ENCODE measurements around the genes NUPR2 and ZNF727.

DNA sequence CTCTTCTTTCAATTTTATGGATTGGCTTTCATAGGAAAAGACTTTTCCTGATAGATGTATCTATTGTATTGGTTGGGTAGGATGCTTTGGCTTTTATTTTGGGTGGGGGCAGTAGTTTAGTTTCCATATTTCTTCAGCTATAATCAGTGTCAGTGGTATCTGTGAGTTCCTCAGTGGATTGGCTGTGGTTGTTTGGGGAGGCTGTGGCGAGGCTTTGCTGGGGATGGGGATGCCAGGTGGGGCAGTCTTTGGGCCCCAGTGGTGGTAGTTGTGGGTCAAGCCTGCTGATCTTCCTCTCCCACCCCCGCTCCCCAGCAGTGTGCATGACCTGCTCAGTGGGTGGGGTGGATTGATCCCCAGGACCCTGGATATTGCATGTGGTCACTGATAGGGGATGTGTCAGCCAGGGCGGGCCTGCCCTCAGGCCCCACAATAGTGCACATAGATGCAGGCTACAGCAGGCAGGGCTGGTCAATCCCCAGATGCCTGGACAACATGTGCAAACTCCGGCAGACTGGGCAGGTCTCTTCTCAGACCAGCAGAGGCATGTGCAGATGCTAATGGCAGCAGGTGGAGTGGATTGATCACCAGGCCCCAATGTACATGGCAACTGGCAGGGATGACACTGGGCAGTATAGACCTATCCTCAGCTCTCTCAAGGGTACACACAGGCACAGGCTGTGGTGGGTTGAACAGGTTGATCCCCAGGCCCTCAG is 98.4 kb downstream of the LANCL2 start:
- RAMPAGE, long total RNA: no peak
- RRBS: no CpG with 5 or more reads among the region's 4 CpGs

DNA sequence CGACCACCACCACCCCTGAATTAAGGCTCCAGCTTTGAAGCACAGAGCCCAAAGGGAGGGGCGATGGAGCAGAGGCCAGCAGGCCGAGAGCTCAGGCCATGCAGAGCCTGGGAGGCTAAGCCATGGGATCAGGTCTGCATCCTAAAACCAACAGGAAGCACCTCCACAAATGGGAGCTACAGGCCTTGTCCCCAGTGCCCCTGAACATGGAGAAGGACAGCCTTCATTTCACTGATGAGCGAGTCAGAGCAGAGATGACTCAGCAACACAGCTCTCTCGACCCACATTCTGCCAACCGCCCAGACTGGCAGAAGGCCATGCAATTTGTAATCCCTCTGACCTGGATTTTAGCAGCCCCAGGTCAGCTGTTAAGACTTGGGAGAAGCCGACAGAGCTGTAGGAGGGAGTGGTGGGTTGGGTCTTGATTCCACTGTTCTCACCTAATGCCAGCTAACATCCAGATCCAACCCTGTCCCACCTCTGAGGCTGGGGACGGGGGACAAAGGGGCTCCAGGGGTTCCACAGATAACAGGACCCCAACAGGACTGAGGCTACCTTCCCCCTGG is 25.5 kb downstream of the VOPP1 start:
- RAMPAGE, long total RNA: no peak
- RRBS: no CpG with 5 or more reads among the region's 8 CpGs

- RAMPAGE, long total RNA: no peak
- RRBS: 1% methylated on average over 22 of the region's 82 CpGs
These were observed 707 bp downstream of the VOPP1 start for GRCh38 chr7:55571342-55572247.

- RAMPAGE, long total RNA: no peak
- RRBS: no CpG with 5 or more reads among the region's 2 CpGs
These were observed 116.4 kb upstream of the VOPP1 start for GRCh38 chr7:55688808-55689003.

- RAMPAGE, long total RNA: no peak
- RRBS: no CpG with 5 or more reads among the region's 10 CpGs
These were observed 1.5 kb downstream of the NIPSNAP2 start for GRCh38 chr7:55965852-55966365.

DNA sequence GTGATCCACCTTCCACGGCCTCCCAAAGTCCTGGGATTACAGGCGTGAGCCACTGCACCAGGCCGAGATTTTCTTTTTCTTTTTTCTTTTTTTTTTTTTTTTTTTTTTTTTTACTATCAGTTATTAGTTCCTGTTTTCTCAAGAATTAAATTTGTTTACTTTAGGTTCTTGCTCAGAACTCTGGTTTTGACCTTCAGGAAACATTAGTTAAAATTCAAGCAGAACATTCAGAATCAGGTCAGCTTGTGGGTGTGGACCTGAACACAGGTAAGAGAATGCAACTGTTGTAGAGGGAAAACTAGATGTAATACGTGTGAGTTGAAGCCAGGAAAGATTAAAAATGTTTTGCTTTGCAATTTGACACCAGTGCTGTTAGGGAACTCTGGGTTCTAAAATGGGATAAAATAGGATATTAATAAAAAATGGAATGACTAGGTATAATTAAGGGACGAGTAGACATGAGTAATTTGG is 2.5 kb upstream of the SUMF2 start:
- RAMPAGE, long total RNA: no peak
- RRBS: no CpG with 5 or more reads among the region's 5 CpGs

GRCh38 chr7:56099369-56100647 is 6.5 kb downstream of the CHCHD2 start:
- RAMPAGE, long total RNA: no peak
- RRBS: no CpG with 5 or more reads among the region's 15 CpGs

GRCh38 chr7:56115731-56116683 is at the start of gene NUPR2:
NUPR2 (minus strand) TSS chr7:56116417.
- RAMPAGE, long total RNA: no peak
- RRBS: no CpG with 5 or more reads among the region's 72 CpGs

DNA sequence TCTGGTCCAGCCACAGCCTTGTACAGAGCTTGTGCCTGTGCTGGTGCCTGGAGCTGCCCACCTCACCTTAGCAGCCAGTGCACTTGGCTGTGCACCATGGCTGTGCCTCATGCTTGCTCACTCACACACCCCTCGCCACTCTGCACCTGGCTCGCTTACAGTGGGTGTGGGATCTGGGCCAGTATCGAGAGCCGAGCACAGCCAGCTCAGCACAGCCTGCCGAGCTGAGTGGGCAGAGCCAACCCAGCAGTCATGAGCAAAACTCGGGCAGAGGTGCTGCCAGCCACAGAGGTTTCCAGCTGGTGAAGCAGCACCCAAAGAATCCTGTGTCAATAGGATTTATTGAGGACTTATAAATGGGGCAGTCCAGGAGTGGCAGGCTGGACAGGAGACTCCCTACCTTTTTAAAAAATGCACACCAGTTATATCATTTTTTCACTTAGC is 140.0 kb upstream of the NUPR2 start:
- RAMPAGE, long total RNA: no peak
- RRBS: no CpG with 5 or more reads among the region's 6 CpGs

- RAMPAGE, long total RNA: no peak
- RRBS: no CpG with 5 or more reads among the region's 4 CpGs
These were observed 333.6 kb downstream of the ZNF716 start for GRCh38 chr7:57783627-57783925.

DNA sequence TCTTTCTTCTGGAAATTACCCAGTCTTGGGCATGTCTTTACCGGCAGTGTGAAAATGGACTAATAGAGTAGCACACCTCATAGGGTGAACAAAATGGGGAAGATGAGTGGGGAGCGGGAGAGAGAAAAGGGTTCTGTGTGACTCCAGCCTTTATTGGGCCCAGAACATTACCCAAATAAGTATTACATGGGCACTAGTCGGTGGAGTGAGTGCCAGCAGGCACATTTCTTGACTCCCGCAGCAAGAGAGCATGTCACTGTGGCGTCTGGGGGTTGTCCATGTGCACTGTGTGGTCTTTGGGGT is 2917.1 kb upstream of the ZNF722 start:
- RAMPAGE, long total RNA: no peak
- RRBS: no CpG with 5 or more reads among the region's 5 CpGs

GRCh38 chr7:64045221-64046127 is at the start of gene ZNF727:
ZNF727 (plus strand) TSS chr7:64045434.
- RAMPAGE, long total RNA: no peak
- RRBS: 4% methylated on average over 3 of the region's 35 CpGs

GRCh38 chr7:64510014-64510662 is 52.7 kb downstream of the ZNF680 start:
- RAMPAGE, long total RNA: no peak
- RRBS: no CpG with 5 or more reads among the region's 9 CpGs

DNA sequence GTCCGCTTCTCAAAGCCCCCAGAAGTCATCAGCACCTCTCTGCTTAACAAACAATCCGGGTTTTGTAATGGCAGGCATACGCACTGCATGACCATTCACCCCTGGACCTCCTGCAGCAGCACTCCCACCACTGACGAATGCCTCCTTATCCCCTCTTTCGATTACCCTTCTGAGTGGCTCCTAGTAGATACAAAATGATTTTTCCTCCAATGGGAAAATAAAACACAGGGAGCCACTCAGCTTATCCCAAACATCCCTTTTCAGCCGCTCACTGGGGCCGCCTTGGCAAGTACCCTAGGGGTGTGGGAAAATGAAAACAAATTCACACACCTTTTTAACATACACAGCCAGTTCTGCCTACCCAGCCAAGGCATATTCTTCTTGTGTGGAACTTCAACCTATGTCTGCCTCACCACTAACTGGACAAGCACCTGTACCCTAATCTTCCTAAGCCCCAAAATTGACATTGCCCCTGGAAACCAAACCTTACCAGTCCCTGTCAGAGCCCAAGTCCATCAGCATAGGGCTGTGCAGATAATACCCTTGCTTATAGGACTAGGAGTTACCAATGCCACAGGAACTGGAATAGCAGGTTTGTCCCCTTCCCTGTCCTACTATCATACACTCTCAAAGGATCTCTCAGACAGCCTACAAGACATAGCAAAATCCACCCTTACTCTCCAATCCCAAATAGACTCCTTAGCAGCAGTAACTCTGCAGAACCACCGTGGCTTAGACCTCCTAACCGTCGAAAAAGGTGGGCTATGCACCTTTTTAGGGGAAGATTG is 19.6 kb downstream of the ZNF107 start:
- RAMPAGE, long total RNA: no peak
- RRBS: no CpG with 5 or more reads among the region's 10 CpGs

DNA sequence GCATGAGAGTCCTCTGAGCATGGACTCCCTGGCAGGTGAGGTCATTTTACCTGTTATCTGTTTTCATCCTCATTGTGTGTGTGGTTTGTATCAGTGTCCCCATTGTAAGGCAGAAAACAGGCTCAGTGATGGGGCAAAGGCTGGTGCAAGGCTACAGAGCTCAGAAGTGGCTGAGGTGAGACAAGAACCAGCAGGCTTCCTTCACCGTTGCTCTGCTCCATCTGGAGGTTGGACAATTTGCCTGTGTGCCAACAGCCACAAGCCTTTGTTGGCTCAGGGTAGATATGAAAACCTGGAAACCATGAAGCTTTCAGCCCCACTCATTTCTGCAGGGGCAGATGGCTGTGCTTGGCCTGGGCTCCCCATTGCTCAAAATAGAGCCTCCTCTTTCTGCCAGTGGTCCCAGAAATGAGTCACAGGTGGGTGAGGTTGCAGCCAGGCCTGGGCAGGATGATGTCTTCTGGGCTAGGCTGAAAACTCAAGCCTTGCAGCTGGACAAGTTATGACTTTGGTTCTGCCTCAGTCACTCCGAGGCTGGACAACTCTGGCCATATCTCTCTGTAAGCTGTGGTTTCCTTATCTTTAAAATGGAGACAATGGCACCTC is 12.3 kb upstream of the ZNF273 start:
- RAMPAGE, long total RNA: no peak
- RRBS: no CpG with 5 or more reads among the region's 2 CpGs

DNA sequence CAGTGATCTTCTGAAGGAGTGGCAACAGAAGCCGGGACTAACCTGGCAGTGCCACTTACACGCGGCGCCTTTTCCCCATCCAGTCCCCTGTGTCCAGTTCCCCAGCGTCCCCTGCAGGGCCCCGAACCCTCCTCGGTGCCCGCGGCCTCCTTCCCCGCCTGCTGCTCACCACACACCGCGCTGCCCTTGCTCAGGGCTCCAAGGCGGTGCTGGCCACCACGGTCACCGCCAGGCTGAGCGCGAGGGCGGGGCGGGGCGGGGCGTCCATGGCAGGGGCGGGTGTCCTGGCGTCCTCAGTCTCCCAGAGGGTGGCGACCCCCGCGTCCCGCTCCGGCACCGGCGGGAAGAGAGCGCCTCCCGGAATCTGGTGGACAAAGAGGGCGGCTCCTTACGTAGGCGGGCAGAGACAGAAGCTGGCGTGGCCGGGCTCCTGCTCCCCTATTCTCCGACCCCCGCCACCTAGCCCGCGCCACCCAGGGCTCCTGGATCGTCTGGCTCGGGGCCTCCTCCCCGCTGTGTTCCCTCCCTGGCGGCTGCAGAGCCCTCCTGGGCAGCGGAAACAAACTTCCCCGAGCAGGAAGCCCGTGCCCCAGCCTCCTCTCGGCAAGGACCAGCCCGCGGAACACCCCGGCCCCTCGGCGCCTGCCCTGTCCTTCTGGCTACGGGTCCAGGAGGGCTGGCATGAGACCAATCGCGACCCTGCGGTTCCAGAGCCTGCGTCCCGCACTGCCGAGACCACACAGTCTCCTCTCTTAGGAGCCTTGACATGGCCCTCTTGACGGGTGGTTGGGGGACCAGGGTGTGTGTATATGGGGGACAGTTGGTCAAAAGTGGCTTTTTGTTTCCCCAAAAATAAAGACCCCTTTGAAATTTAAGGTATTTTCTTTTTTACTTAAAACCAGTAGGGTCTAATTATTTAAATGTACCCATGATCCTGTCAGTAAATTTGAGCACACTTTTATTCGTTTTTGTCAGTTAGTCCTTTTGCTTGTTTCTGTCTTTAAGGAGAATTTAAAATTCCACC is 133.8 kb upstream of the ZNF92 start:
- RAMPAGE, long total RNA: no peak
- RRBS: 3% methylated on average over 6 of the region's 63 CpGs

DNA sequence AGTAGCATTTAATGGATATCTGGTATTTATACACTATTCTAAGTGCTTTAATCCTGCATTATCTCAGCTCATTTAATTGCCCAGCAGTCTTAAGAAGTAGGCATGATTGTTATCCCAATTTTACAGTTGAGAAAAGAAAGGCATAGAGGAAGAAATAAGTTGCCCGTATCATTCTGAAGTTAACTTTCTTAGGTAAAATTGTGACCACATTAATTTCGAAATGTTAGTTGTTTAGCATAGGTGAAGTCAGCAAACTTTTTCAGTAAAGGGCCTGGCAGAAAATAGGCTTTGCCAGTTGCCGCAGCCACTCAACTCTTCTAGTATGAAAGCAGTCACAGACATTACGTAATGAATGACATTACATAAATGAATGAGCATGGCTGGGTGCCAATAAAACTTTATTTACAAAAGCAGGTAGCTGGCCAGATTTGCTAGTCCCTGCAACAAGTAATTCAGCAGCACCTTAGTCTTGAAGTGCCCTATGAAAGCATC is 30.0 kb downstream of the GUSB start:
- RAMPAGE, long total RNA: no peak
- RRBS: no CpG with 5 or more reads among the region's 4 CpGs

GRCh38 chr7:65975840-65976600 is 6.0 kb downstream of the GUSB start:
- RAMPAGE, long total RNA: no peak
- RRBS: no CpG with 5 or more reads among the region's 14 CpGs

GRCh38 chr7:66141135-66141844 is 26.6 kb downstream of the CRCP start:
- RAMPAGE, long total RNA: no peak
- RRBS: no CpG with 5 or more reads among the region's 11 CpGs

- RAMPAGE, long total RNA: no peak
- RRBS: no CpG with 5 or more reads among the region's 2 CpGs
These were observed 125.9 kb downstream of the TPST1 start for GRCh38 chr7:66330925-66331573.

Measured in epithelial cell of alveolus of lung (primary cell).